ENCODE results near the genes TCEANC and ASB9.

DNA sequence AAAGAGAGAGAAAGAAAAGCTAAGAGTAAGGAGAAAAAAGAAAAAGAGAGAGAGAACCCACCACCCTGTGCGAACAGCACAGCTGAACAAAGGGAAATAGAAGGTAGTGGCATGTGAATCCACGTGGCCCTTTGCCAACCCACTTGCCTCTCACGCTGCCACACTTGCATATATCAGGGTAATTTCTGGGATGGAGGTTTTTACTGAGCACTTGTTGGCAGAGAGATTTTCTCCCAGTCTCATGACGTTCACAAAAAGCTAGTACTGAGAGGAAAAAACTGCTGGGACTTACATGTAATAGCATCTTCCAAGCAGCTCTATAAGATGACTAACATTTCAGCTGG lies 31.1 kb downstream of the TMSB4X start:
- PRO-cap = no peak

DNA sequence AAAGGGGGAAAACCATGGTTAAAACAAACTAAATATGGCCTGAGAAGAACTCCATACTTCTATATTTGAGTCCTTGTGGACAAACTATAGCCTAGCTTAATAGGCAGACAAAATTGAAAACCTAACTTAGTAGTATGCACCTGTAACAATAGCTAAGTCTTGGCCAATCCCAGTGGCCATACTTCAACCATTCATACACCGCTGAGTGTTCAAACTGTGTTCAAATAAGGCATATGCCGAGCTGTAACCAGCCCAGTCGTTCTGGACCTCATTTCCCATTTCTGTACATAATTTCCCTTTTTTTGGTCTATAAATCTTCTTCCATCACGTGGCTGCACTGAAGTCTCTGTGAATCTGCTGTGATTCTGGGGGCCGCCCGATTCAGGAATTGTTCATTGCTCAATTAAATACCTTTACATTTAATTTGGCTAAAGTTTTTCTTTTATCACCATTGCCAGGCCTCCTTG lies 27.8 kb downstream of the FAM9C start:
- PRO-cap = no peak

- PRO-cap = no peak
These were observed 30.2 kb upstream of the FAM9C start for GRCh38 chrX:13074582-13075048.

- PRO-cap = no peak
These were observed 43.8 kb upstream of the FAM9C start for GRCh38 chrX:13088114-13088629.

- PRO-cap = no peak
These were observed 46.6 kb upstream of the FAM9C start for GRCh38 chrX:13090970-13091541.

GRCh38 chrX:13162707-13163244 lies 118.4 kb upstream of the FAM9C start:
- PRO-cap = no peak

DNA sequence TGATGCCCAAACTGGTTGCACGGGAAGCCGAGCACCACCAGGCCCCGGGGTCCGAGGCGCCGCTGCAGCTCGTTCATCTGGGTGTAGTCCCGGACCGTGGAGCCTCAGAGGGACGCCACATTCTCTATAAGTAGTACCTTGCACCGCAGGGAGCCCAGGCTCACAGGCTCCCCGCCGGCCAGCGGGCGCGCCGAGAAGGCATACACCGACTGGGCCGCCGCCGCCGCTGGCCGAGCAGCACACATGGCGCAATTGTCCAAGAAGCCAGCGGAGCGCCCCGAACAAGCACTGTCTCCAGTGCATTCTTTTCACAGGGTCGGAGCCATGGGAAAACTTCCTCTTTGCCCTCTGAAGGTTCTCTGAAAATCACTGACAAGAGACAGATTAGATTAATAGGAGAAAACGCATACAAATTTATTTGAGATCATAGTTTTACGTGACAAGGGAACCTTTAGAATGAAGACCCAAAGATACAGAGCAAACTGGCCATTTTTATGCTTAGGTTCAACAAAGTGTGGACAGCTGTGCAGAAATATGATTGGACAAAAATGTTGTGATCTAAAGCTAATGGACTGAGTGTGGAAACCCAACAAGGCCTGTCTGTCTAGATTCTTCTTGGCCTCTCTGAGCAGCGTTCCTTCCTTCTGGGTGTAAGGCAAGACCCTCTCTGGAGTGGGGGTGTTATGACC lies 59.4 kb upstream of the ATXN3L start:
- PRO-cap = no peak

DNA sequence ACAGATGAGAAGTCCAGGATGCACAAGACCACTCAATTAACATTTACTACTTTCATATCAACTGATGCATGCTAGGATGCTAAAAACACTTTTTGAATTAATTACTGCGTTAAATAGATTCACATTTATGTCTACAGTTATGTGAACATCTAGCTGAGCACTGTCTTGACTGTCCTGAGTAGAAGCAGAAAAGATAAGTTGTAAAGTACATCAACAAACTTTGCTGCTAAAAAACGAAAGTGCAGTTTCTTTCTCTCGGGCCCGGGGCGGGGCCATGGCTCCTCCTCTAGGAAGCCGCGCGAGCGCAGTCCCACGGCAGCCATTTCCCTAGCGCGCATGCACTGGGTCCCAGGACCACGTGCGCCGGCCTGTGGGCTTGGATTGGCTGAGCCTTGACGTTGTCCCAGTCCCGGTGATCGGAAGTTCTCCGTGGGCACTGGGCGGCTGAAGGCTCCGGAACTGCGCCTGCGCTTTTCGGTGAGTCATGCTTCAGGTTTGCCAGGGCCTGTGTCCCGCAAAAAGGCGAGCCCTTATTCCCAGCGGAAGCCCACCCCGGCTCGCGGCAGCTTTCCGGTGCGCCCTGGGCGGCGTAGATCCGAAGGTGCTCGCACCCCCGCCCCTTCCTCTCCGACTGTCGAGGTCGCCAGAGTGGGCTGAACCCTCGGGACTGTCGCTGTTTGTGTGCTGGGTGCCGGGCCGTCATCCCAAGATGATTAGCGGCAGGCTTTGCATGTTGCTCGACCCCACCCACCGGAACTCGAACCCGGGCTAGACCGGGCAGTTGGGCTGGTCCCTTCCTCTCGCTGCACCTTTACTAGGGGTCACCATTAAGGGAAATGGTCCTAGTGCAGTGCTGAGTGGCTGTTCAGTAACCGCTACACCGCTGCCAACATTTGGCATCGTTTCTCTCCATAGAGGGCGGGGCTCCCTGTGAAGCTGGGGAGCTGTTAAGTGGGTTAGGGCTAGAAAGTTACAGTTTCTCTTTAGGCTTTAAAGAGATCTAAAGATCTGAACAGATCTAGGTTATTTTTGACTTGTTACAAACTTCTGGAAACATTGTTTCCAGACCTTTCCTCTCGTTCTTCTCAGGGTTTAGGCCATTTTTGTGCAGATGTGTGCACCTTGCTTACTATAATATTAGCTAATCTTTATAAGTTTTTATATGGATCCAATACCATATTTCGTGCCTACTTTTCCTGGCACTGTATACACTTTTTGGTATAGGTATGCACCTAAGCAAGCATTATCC lies at the start of gene TCEANC:
Gene TCEANC (plus strand): TSS at position 430 of the 1,249 bp plus-strand sequence.
- PRO-cap = bidirectional peak, plus-strand start at position 430 of the sequence, minus-strand start at position 329 of the sequence

- PRO-cap = unidirectional peak, plus-strand start at chrX:13693866
These were observed 4.8 kb downstream of the RAB9A start for GRCh38 chrX:13693694-13694133.

- PRO-cap = no peak
These were observed 8.2 kb downstream of the OFD1 start for GRCh38 chrX:13742577-13743238.

DNA sequence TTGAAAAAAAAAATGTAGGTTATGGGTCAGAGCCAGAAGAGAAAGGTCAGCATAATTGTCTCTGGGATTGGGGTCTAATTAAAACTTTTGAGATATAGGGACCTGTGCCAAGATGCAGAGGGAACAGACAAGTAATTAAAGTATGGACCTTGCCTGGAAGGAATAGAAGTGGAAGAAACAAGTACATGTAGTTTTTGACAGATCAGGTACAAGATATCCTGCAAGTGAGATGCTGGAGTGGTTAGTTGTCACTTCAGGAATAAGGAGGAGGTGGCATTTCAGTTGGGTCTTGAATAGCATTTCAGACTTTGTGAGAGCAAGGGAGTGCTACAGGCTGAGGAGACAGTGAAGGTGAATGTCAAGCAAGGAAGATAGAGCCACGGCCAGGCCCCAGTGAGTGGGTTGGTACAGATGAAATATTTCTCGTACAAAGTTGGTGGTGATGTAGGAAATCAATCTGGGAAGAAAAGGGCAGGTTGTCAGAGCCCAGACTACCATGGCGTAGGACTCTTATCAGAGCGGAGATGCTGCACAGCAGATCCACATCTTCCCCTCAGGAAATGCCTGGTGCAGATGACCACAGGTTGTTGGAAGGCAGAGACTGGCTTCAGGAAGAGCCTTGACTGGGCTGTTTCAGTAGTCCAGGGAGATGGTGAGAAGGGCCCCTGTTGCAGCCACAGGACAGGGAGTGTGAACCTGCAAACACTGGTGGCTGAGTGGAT lies 31.3 kb downstream of the OFD1 start:
- PRO-cap = no peak

GRCh38 chrX:13791471-13792091 lies 25.3 kb downstream of the GPM6B start:
- PRO-cap = no peak

- PRO-cap = no peak
These were observed 12.7 kb downstream of the GPM6B start for GRCh38 chrX:13804100-13804611.

- PRO-cap = no peak
These were observed 82.7 kb upstream of the GPM6B start for GRCh38 chrX:13899570-13899956.

- PRO-cap = no peak
These were observed 94.7 kb upstream of the GPM6B start for GRCh38 chrX:13911618-13911994.

DNA sequence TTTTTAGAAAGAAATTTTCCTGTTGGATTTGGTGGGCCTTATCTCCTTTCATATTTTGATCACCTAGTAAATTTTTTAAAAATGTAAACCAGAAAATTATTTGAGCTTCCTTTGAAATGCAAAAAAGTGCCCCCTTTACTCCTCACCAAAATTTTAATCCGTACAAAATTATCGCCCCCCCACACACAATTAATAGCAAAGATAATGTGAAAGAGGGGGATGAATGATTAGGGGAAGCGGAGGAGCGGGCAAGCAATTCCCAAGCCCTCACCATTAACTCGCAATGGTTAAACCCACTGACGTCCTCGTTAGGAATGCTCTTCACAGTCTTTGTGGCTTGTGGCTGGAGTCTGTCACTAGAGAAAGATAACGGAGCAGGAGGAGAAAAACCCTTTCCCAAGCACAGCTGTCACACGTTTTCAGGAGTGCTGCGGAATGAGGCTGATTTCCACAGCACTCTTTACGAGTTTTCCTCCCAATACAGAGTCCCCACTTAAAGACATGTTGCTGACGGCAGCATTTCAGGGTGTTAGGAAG lies 92.4 kb downstream of the GEMIN8 start:
- PRO-cap = no peak

- PRO-cap = no peak
These were observed 110.5 kb upstream of the GEMIN8 start for GRCh38 chrX:14140203-14140556.

- PRO-cap = no peak
These were observed 111.1 kb downstream of the ASB9 start for GRCh38 chrX:15158631-15159378.

- PRO-cap = no peak
These were observed at the start of gene ASB9 for GRCh38 chrX:15269563-15270501. Gene ASB9, minus strand, starts transcription at chrX:15270083.

DNA sequence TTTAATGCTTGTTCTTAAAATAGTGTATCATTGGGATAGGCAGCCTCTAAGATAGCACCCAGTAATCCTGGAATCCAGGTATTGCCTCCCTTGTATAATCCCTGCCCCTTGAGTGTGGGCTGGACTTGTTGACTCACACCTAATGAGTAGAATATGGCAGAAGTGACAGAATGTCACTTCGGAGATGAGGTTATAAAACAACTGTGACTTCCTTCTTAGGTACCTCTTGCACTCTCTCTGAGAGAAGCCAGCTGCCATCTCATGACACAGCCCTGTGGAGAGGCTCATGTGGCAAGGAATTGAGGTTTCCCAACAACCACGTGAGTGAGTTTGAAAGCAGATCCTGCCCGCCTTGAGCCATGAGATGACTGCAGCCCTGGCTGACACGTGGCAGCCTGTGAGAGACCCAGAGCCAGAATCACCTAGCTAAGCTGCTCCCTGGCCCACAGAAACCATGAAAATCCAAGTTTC lies 13.6 kb downstream of the ASB11 start:
- PRO-cap = no peak

All from type B pancreatic cell (in vitro differentiated cells).